Diencephalon (tissue), 2 donors: ENCODE measurements around a stretch of chr7.

DNA sequence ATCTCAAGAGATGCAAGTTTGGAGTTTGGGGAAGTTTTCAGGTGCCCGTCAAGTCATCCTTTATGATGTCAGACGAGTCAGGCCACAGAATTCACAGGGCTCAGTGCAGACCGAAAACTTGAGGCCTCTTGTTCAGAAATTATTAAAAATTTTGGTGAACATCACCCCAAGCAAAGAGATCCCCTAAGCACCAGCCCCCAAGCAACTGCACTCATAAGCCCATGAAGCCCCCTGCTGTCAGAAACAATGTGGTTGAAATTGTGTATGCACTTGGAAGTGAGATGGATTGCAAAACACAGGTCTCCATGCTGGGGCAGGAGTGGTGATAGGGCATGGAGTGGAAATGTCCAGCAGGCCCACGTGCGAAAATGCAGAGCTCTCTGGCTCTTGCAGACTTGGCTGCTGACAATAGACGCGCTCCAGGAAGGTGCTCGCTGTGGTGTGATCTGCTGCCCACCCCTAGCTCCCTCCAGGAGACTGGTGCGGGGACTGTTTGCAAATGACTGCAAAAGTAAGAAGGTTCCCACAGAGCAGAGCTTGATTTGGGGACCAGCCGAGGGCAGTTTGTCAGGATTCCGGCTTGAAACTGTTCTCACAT, 11.7 kb downstream of the IKZF1 start:
- RAMPAGE, long total RNA, result no peak

DNA sequence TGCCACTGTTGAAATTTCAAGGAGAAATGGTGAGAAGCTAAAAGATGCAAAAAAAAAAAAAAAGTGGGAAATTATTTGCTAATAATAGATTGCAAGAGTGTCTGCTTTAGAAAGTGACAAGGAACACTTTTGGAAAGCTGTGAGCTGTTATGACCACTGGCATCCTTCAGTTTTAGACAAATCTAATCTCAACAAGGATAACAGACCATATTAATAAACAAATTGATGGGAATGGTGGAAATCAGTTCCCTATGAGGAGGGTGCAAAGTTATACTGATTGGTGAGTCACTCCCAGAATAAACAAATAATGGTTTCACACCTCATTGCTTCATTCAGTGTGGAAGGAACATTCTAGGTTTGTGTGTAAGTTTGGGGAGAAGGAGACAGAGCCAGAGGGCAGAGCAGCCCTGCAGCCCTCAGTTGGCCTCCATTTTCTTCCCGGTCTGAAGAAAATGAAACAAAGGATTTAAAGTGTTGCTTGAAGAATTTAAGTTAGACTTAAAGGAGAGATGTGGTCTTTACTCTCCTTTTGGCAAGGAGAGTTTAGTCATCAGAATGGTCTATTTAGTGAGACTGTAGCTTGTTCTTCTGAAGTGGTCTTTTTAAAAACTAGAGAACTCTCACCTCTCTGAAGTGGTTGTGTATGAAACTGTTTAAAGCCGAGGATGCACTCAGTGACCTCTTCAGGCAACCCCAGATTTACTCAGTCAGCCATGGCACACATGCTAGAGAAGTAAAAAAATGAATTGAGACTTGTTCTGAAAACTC, 27.1 kb downstream of the IKZF1 start:
- RAMPAGE, long total RNA, result no peak

- RAMPAGE, long total RNA, result no peak
These were observed 32.9 kb downstream of the IKZF1 start for GRCh38 chr7:50337246-50338058.

GRCh38 chr7:50363707-50364108, 59.2 kb downstream of the IKZF1 start:
- RAMPAGE, long total RNA, result no peak

DNA sequence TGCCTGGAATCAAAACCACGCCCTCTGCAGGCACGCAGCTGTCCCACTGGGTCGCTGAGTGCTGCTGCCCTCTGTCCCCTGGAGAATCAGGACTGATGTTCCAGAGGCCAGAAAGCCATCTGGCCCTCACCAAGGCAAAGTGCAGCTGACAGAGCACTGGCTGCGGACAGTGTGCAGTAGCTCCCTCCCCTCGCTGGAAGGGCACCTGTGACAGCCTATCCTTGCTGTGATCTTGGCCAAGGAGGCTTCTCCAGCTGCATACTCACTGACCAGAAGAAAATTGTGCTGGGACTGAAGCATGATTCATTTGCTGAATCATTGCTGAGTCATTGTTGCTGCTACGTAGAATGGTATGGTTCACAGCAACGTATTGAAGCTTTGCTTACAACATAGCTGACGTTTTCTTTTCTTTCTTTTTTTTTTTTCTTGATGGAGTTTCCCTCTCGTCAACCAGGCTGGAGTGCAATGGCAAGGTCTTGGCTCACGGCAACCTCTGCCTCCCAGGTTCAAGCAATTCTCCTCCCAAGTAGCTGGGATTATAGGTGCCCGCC, 30.4 kb downstream of the DDC start:
- RAMPAGE, long total RNA, result no peak

DNA sequence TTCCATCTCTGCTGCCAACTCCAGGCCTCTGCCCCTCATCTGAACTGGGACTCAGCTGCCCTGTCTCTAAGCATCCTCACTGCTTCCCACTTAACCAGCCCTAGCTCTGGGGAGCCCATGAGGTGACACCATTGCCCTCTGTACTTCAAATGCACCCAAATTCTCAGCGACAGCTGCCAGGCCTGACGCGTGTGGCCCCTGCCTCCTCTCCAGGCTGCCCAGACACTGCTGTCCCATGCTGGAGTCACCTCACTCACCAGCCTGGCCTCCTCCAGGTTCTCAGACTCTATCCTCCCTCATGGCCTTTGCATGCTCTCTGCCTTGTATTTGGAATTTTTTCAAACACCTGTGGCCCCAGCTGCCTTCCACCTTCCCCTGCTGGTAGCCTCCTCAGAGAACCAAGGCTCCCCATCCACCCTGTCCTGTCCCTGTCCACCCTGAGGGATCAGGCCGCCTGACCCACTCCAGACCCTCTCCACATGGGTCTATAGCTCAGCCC, 18.9 kb downstream of the GRB10 start:
- RAMPAGE, long total RNA, result no peak

DNA sequence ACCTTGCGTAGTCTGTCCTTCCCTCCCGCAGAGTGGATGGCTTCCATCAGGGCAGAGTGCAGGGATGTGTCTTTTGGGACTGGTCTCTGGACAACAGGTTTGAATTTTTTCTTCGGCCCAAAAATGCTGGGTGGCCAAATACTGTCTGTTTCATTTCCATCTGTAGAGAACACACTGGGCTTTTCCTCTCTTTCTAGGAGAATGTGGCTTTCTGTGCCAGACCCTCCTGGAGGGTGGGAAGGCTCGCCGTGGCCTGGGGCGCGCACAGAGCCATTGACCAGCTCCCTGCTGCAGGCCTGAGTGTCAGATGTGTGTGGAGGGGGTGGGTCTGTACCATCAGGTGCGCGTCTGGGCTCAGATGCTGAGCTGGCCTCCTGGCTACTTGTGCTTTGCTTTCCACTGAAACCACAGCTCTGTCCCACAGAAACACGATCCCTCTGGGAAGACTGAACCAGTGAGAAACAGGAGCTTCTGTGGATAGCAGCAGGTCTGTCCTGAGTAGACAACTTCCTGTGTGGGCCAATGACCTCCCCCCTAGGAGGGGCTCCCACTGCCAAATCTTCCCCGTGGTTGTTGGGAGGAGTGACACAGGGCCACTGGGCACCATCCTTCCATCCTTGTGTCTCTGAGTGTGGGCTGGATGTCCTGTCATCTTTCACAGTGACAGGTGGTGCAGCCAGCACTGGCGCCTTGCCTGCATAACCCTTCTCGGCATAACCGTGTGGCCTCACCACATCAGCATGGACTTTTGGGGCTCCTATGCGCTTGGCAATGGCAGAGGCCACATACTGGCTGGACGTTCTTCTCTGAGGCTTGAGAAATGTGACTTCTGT, 245.2 kb upstream of the GRB10 start:
- RAMPAGE, long total RNA, result no peak

GRCh38 chr7:51255046-51255948, 61.3 kb downstream of the COBL start:
- RAMPAGE, long total RNA, result no peak

DNA sequence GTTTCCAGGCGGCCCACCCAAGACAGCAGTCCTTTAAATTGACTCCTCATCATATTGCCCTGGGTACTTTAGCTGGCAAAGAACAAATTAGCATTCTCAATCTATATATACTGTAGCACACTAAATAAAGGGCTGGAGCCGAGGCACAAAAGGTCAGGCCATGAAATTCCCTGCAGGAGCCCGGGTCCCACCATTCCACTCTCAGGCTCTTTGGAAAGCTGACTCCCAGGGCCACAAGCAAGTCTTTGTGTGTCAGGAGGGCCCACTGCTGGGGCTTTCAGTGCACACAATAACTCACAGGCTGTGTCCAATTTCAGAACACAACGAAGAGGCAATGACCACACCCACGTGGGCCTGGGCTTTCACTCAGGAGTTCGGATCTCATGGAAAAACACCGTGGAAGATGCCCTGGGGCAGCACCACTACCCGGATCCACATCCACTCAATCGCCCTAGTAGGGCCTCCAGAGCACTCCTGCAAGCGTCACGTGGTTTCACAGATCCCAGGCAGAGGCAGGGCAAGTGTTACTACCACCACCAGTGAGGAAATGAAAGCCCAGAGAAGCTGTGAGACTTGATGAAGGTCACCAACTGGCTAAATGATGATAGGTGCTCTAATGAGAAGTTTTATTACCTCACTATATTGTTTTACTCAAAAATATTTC, 60.3 kb downstream of the COBL start:
- RAMPAGE, long total RNA, result no peak

GRCh38 chr7:53984839-53985256, 557.3 kb upstream of the VSTM2A start:
- RAMPAGE, long total RNA, result no peak

DNA sequence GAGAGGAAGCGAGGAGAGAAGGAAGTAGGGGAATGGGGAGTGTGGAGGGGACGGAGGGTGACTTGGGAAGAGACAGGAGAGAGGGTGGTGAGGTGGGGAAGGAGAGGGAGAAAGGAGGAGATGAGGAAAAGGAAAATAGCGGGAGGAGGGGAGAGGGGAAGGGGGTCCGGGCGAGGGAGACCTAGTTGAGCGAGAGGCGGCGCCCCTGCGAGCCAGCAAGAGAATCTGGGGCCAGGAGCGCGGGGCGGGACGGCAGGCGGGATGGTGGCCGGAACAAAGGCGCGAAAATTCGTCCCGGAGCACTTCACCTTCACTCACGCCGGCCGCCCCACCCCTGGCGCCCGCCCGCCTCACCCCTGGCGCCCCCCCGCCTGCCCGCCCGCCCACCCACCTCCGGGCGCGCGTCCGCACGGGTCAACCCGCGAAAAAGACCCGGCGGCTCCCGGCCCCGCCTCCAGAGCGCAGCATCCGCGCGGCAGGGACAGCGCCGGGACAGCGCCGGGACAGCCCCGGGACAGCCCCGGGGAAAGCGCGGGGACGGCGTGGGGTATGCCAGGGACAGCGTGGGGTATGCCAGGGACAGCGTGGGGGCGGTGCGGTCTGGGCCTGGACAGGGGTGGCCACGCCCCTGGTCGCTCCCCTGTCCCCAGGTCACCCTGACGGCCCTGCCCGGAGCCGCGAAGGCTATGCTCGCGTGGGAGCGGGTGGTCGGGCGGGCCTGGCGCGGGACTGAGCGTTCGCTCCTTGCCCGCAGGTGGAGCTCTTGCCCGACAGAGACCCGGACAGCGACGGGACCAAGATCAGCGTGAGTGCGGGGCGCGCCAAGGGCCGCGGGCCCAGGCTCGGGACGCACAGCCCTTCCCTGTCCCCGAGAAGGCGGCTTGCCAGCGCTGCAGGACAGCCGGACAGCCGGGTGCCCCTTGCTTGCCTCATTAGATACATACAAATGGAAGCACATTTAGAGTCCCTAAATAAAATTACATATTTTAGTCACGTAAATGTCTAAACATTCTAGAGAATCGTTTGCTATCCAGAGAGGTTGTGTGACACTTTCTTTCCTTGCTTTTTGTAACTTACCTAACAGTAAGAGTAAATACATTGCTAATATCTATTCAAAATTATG, 4.4 kb downstream of the VSTM2A start:
- RAMPAGE, long total RNA, result no peak

GRCh38 chr7:54664203-54664944, 94.6 kb downstream of the SEC61G start:
- RAMPAGE, long total RNA, result no peak

GRCh38 chr7:54703380-54703794, 55.6 kb downstream of the SEC61G start:
- RAMPAGE, long total RNA, result no peak

GRCh38 chr7:54811799-54812294, 52.8 kb upstream of the SEC61G start:
- RAMPAGE, long total RNA, result no peak

- RAMPAGE, long total RNA, result no peak
These were observed 51.5 kb downstream of the EGFR start for GRCh38 chr7:55070166-55070769.

DNA sequence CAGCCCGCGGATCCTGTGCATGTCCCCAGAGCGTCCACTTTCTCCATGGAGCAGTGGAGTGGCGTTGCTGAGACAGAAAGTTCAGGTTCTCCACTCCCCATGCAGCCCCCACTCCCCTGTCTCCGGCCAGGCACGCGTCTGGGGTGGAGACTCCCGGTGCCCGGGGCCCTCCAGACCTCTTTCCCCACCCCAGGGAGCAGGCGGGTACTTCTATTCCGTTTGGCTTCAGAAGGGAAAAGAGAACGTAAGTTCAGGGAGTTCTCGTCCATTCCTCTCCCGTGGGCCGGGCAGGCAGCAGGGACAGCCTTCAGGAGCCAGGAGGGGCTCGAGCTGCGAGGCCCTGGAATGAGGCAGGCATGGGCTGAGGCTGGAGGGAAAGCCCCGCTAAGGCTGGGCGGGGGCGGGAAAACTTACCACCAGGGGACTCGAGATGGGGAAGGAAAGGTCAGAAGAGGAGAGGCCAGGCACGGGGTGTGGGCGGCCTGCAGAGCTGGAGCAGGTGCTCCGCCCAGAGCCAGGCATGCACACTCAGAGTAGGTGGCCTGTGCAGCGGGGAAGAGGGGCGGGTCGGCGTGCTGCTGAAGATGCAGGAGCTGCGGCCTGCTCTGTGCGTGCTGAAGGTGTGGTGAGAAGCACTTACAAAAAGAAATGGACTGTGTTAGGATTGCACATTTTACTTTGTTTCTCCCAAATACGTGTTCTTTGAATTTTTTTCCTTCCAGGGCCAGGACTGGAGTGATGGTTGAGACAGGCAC, 60.1 kb downstream of the EGFR start:
- RAMPAGE, long total RNA, result no peak

DNA sequence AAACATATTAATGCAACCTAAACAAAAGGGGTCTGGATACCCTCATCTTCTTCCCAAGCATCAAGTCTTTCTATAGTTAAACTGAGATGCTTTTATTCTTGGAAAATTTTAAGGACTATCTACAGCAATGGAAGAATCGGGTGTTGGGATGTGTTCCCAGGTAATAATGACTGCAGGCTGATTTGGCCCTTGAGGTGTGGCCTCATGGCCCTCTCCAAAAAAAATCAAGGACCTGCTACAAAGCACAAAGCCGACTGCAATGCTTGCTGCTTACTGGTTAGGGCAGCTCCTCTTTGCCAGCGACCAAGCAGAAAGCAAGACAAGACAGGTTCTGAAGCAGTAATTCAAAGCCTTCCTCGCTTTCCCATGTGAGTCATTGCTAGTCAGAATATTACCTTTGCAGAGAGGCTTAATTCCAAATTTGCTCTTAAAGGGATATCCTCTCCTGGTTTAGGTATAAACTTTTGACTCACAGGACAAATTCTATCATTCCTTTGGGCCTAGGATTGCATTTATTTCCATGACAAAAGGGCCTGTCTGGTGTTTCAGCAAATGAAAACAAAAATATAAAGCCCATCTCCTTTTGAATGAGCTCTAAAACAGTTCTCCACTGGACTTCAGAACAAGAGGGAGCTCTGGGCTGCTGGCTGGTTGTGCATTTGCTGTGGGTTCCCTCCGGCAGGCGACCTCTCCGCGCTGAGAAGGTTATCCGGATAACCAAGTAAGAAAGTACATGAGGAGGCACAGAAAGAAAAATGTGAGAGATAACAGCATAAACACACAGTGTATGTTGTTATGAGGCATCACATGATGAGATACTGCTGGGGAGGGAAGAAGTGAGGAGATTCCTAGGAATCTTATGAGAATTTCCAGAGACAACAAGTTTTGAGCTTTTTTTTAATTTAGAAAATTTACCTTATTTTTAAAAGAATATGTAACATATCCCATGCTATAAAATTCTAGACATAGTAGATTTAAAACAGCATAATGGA, 90.7 kb downstream of the EGFR start:
- RAMPAGE, long total RNA, result no peak

DNA sequence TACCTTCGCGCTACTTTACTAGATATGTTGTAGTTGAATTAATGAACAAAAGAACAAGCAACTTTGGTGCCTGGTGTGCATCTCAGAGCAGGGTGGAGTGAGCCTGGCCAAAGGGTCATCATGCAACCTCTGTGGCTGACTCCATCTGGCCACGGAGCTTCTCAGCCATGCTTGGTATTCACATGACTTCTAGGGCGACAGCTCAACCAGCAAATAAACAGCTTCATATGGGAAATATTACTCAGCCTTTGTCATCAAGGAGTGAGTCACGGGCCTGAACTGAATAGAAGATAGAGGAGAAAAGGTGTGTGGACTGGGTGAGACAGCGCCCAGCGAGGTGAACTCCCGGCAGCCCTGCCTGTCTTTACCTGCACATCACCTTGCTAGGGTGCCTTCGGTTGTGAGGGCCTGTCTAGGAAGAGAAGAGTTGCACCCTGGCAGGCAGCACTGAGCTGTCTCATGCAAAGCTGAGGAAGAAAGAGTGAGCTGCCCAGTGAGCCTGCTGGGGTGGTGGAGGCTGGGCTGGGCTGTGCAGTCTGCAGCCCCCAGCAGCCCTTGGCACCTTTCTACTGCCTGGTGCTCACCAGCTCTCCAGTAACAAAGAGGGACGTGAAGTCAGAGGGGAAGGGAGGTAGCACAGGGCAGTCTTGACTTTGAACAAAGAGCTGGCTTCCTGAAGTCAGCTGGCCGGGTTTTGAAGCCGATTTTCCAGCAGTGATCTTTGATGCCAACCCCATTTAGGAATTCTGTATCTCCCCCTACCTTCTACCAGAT, 114.2 kb downstream of the EGFR start:
- RAMPAGE, long total RNA, result no peak

GRCh38 chr7:55177508-55178013, 158.7 kb downstream of the EGFR start:
- RAMPAGE, long total RNA, result no peak

DNA sequence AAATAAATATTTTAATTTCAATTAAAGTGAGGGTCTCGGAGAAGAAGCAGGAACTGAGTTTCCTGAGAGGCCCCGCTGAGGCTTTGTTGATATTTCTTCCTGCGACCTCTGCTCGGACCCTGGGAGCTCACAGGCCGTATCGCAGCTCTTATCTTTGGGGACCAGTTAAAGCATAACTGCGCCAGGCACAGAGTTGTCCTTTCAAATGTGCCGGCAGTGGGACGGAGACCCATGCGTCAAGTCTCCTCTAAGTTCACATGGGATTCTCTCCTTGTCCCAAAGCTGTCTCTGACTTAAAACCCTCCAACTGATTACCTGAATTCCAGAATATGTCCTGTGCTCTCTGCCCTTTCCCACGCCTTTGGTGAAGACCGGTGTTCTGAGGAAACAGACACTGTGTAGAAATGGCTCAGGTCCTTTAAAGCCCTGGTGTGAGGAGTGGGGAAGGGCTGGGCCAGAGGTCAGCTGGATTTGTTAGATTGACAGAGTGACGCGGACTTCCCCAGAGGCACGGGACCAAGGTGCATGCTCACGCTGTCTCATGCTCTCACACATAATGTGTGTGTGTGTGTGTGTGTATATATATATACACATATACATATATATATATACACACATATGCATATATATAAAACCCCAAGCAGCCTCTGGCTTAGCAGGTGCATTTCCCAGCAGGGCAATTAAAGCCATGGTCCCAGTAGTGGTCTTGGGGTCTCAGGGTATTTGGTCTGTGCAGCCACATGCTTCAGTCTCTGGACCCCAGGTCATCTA, 169.9 kb downstream of the EGFR start:
- RAMPAGE, long total RNA, result no peak